Ovary (tissue), 7 donors: Measurements from ENCODE around the genes PKDCC and EML4.

- PRO-cap, 7 experiments: no peak in any of the 7 experiments
- RAMPAGE, long total RNA, 2 experiments: no peak in any of the 2 experiments
These were observed 59.5 kb downstream of the MAP4K3 start for GRCh38 chr2:39377411-39378129.

DNA sequence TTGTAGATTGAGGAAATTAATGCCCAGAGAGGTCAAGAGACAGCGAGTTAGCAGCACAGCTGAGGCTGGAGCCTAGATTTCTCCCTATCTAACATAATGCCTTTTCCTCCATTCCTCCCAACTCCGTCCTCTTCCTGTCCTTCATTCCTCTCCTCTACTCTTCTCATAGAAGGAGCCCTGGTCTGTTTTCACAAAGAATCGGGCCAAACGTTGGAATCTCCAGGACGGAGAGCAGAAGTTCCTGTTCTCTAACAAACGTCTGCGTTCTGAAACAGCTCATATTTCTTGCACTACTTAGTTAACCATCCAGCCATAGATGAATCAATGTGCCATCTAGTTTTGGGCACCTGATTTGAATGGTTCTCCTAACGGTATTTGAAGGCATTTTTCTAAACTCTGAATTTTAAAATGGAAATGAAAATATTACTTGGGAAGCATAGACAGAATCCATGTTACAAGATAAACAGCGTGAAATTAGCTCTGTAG, 537 bp upstream of the THUMPD2 start:
- PRO-cap, 7 experiments: peak in 2 of 7 experiments; most common plus-strand start position 193 of the sequence (in 1); most common minus-strand start position 268 of the sequence (in 2)
- RAMPAGE, long total RNA, 2 experiments: no peak in any of the 2 experiments

- PRO-cap, 7 experiments: no peak in any of the 7 experiments
- RAMPAGE, long total RNA, 2 experiments: no peak in any of the 2 experiments
These were observed 170.7 kb downstream of the SLC8A1 start for GRCh38 chr2:40280947-40281784.

GRCh38 chr2:40282466-40283003, 169.4 kb downstream of the SLC8A1 start:
- PRO-cap, 7 experiments: peak in 1 of 7 experiments; most common plus-strand start chr2:40282729 (in 1); most common minus-strand start chr2:40282610 (in 1)
- RAMPAGE, long total RNA, 2 experiments: no peak in any of the 2 experiments

DNA sequence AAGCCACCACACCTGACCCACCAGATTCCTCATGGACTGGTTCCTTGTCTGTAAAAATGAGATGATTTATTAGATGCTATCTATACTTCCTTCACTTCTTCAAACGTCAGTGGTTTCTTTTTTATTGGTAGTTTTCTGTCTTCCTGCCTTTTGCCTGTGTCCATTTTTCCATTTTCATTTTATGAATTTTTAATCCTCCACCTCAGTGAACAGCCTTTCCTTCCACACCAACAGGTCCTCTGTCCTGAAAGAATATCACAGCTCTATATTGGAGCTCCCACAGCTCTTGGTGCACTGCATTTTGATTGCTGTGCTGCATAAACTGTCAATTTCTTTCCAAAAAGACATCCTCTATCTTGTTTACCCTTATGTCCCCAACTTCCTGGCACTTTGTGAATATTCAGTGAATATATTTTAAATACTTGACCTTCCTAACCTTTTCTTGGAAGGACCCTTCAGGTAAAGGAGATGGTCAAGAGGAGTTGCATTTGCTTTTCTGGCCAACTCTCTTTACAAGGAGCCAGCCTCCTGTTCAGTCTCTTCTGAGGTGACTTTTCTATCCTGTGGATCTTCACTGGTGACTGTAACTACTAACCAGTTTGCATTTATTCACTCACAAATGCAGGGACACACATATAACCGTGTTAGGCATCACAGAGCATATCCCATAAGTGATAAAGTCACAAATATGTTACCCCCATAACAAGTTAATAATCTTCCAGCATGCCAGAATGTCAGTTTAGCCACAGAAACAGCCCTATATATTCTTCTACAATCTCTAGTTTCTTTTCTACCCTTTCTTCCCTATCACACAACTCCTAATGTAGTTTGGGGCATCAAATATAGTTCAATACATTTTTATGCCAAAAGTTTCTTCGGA, 44.3 kb downstream of the SLC8A1 start:
- PRO-cap, 7 experiments: no peak in any of the 7 experiments
- RAMPAGE, long total RNA, 2 experiments: no peak in any of the 2 experiments

DNA sequence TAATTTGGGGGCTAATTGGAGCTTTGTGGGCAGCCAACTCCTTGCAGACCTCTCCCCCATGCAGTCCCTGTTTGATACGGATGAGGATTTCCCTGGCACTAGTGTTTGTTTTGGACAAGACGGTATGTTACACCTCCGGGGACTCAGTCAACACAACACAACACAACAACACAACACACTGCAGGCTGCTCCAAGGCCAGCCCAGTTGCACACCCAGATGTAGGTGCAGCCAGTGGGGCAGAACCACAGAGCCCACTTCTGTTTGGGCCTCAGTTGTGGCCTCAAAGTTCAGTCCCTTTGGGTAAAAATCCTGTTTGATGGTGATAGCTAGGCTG, 141.0 kb upstream of the PKDCC start:
- PRO-cap, 7 experiments: no peak in any of the 7 experiments
- RAMPAGE, long total RNA, 2 experiments: no peak in any of the 2 experiments

DNA sequence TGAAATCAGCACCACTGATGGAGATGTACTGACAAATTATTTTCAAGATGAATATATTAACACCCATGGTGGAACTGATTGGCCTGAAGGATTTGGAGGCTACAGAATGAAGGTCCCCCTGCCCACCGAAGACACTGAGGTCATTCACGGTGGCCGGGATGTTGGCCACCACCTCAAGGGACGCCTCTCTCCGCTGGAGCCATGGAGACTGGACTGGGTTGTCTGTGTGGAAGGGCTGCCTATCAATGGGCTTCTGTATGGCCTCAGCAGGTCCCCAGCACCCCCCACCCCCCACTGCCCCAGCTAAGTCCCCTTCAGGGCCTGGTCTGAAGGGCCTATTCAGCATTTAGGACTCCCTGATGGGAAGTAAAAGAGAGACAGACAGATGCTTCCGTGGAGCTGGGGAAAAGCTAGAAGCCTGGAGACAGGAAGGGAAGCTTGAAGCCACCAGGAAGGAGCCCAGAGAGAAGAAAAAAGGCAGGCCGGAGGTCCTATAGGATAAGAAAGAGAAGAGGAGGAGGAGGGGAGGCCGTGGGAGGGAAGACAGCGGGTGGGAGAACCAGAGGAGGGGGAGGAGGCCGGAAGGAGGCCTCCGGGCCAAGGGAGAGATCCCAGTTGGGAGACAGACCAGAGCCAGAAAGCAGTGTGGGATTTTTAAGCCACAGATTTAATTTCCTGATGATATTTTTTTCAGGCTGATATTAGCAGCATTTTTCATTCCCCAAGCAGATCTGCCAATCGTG, 107.2 kb upstream of the PKDCC start:
- PRO-cap, 7 experiments: peak in 7 of 7 experiments; most common plus-strand start position 609 of the sequence (in 3); most common minus-strand start position 412 of the sequence (in 4)
- RAMPAGE, long total RNA, 2 experiments: no peak in any of the 2 experiments

DNA sequence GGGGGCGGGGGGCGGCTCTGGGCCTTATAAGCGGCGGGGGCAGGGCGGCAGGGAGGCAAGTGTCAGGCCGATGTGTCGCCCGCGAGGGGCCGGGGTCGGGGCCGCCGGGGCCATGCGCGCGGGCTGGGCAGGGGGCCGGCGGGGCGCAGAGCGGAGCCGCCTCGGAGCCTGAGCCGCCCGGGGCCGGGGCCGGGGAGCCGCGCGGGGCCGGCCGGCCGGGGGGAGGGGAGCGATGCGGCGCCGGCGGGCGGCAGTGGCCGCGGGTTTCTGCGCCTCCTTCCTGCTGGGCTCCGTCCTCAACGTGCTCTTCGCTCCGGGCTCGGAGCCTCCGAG, at the start of gene PKDCC:
PKDCC (plus strand) TSS at position 54 of the 333 bp plus-strand sequence.
- PRO-cap, 7 experiments: peak in 7 of 7 experiments; most common plus-strand start position 58 of the sequence (in 7)
- RAMPAGE, long total RNA, 2 experiments: no peak in any of the 2 experiments

- PRO-cap, 7 experiments: peak in 1 of 7 experiments; most common plus-strand start chr2:42048375 (in 1)
- RAMPAGE, long total RNA, 2 experiments: no peak in any of the 2 experiments
These were observed 377 bp downstream of the PKDCC start for GRCh38 chr2:42048301-42048494.

GRCh38 chr2:42102639-42103266, 54.9 kb downstream of the PKDCC start:
- PRO-cap, 7 experiments: peak in 7 of 7 experiments; most common plus-strand start chr2:42102829 (in 6); most common minus-strand start chr2:42102782 (in 7)
- RAMPAGE, long total RNA, 2 experiments: no peak in any of the 2 experiments

- PRO-cap, 7 experiments: peak in 7 of 7 experiments; most common plus-strand start chr2:42169358 (in 3); most common minus-strand start chr2:42169150 (in 5)
- RAMPAGE, long total RNA, 2 experiments: start-site peak on the plus strand in 2 of 2 experiments, at chr2:42169345-42169423 at its widest, 611 to 905 reads per replicate
These were observed at the start of gene EML4 for GRCh38 chr2:42168934-42169958. Gene EML4, plus strand, starts transcription at chr2:42169353.

DNA sequence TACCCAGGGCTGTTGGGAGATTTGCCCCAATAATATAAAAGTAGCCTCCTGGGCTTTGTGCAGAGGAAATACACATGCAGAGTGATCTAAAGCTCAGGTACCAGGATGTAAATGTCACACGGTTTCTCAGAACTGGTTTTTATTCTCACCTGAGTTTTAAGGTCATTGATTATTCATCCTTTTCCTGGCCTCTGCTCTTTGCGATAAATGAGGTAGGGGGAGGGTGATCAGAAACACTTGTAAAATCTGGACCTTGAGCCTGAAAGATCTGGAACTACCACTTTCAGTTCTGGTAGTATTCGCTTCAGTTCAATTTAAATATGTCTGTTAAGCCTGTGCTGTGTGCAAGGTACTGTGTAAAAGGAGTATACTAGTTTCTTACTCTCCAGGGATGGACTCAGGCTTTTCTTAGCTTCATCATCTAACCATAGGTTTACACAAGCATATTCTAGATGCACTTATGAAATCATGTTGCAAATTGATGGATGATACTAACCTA, 935 bp upstream of the COX7A2L start:
- PRO-cap, 7 experiments: no peak in any of the 7 experiments
- RAMPAGE, long total RNA, 2 experiments: no peak in any of the 2 experiments

GRCh38 chr2:42569094-42569776, 803 bp downstream of the MTA3 start:
- PRO-cap, 7 experiments: peak in 7 of 7 experiments; most common plus-strand start chr2:42569311 (in 5); most common minus-strand start chr2:42569418 (in 7)
- RAMPAGE, long total RNA, 2 experiments: no peak in any of the 2 experiments

DNA sequence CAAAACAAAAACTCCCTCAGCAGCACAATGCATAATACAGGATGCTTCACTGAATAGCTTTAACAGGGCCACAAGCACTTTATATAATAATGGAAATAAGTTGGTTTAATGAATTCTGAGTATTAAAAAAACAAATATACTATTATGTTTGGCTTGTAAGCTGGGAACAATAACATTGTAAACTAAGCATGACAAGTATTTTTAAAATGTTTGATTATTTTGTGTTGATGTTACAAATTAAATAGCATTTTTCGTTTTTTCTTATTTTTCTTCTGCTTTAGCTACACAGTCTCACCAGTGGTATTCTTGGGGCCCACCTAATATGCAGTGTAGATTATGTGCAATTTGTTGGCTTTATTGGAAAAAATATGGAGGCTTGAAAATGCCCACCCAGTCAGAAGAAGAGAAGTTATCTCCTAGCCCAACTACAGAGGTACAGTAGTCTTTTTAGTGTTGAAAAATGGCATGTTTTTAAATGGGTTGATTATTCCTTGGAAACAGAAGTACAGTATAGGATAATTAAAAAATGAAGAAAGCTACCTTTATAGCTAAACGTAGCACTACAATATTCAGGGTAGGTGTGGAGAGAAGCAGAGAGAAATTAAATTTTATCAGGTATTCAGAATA, 56.2 kb downstream of the OXER1 start:
- PRO-cap, 7 experiments: no peak in any of the 7 experiments
- RAMPAGE, long total RNA, 2 experiments: no peak in any of the 2 experiments

- PRO-cap, 7 experiments: no peak in any of the 7 experiments
- RAMPAGE, long total RNA, 2 experiments: no peak in any of the 2 experiments
These were observed 38.3 kb downstream of the OXER1 start for GRCh38 chr2:42725700-42725921.

GRCh38 chr2:42754065-42754760, 9.7 kb downstream of the OXER1 start:
- PRO-cap, 7 experiments: no peak in any of the 7 experiments
- RAMPAGE, long total RNA, 2 experiments: no peak in any of the 2 experiments

DNA sequence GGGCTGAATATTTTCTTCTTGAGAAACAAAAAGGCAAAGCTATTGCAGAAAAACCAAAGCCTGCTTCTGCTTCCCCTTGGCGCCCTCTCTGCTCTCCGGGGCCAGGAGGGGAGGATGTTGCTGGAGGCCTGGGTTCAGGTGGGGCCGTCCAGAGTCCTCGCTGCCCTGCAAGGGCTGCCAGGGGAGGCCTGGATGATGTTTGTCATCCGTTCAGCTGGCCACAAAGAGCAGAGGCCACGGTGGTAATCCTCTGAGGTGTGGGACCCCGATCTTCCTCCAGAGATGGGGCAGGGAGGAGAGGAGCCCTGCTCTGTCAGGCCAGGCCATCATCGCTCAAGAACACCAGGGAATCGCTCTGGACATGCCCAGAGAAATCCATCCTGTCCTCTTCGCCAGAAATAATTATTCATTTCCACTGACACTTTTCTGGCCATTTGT, 74.0 kb upstream of the HAAO start:
- PRO-cap, 7 experiments: no peak in any of the 7 experiments
- RAMPAGE, long total RNA, 2 experiments: no peak in any of the 2 experiments

DNA sequence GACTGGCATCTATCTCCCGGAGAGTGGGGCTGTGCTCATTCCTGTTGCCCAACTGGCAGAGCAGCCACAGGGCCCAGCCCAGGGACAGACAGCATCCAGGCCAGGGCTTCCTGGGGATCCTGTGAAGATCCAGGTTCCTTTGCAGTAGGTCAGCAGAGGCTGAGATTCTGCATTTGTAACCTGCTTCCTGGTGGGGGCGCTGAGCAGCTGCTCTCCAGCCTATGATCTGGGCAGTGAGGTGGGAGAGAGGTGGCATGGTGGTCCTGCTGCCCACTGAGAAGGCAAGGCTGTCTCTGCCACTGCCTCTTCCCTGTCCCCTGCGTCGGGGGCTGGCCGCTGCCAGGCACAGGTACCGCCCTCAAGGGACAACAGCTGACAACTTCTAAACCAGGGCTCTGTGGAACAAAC, 139.1 kb upstream of the HAAO start:
- PRO-cap, 7 experiments: no peak in any of the 7 experiments
- RAMPAGE, long total RNA, 2 experiments: no peak in any of the 2 experiments

GRCh38 chr2:42968146-42968411, 175.7 kb upstream of the HAAO start:
- PRO-cap, 7 experiments: no peak in any of the 7 experiments
- RAMPAGE, long total RNA, 2 experiments: no peak in any of the 2 experiments

- PRO-cap, 7 experiments: no peak in any of the 7 experiments
- RAMPAGE, long total RNA, 2 experiments: no peak in any of the 2 experiments
These were observed 97.8 kb downstream of the ZFP36L2 start for GRCh38 chr2:43128604-43128933.